Tibial nerve (tissue), 3 donors: ENCODE measurements around a stretch of chr13.

- PRO-cap, result no peak
- RAMPAGE, long total RNA, 3 experiments, result no peak in any of the 3 experiments
Observed at GRCh38 chr13:109754445-109755146, 31.8 kb downstream of the IRS2 start.

DNA sequence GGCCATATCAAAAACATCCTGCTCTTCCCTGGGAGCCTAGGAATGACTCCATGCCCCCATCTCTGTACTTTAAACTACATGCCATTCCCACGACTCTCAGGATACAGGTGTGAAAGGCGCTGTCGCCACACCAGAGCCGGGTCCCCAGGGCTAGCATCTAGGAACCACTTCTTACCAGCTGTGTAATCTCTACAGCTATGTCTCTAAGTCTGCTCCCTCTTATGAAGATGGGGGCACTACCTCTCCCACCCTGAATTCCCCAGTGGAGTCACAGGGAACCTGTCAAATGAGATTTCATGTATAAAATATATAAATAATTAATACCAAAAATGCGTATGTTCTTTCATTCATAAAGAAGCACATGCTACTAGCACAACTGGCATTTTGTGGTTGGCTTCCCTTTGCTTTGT, 22.2 kb downstream of the IRS2 start:
- PRO-cap, result no peak
- RAMPAGE, long total RNA, 3 experiments, result no peak in any of the 3 experiments

DNA sequence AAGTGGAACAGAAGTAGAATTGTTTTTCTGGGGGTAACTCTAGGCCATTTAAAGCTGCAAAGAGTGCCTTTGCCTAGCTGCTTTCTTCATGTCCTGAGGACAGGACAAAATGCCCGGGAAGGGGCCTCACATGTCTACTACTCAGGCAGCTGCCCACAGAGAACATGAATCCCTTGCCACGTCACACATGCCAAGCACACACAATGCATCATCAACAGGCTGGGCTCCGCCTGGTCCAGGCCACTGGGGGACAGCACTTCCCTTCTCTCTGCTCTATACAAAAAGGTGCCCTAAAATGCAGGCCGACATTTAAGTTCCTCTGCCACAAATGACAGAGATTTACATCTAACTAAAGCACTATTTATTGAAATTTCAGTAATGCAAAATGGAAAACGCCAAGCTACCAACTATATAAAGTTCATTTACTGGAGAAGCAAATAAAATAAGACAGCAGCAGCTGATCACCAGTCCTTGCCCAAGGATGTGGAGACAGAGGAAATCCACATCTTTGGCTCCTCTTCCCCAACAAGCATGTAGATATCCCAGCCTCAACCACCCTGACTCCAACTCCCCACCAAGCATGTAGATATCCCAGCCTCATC, 21.4 kb downstream of the IRS2 start:
- PRO-cap, result no peak
- RAMPAGE, long total RNA, 3 experiments, result no peak in any of the 3 experiments

DNA sequence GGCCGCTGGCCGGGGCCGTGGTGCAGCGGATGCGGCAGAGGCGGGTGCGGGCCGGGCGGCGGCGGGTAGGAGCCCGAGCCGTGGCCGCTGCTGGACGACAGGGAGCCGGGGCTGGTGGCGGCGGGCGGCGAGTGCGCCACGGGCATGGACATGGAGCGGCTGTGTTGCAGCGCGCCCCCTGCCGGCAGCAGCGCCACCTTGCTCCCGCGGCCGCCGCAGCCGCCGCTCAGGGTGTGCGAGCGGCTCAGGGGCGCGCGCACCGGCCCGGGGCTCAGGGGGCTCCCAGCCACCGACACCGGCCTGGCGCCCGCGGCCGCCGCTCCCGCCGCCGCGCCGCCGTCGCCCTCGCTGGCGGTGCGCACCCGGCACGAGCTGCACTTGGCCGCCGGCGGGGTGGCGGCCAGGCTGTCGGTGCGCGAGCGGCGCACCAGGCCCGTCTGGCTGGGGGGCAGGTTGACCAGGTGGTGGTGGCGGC, 1.7 kb downstream of the IRS2 start:
- PRO-cap, result bidirectional peak, plus-strand start at position 229 of the sequence, minus-strand start at position 135 of the sequence
- RAMPAGE, long total RNA, 3 experiments, result no peak in any of the 3 experiments

DNA sequence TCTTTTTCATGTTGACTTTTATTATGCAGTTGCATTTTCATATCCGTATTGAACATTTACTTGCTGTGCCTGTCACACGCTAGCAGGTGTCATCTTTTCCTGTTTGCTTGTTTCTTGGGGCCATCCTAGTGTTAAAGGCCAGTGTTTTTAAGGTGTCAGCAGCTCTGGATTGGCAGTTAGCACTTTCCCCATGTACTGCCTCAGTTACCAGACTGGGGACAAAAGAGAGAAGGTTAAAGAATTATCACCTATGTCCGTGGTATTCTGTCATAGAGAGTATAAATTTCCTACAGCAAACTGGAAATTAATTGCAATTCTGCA, 2.5 kb upstream of the IRS2 start:
- PRO-cap, result no peak
- RAMPAGE, long total RNA, 3 experiments, result no peak in any of the 3 experiments

GRCh38 chr13:109791155-109791771, 4.9 kb upstream of the IRS2 start:
- PRO-cap, result no peak
- RAMPAGE, long total RNA, 3 experiments, result no peak in any of the 3 experiments

- PRO-cap, result no peak
- RAMPAGE, long total RNA, 3 experiments, result no peak in any of the 3 experiments
Observed at GRCh38 chr13:109836488-109837075, 50.2 kb upstream of the IRS2 start.

DNA sequence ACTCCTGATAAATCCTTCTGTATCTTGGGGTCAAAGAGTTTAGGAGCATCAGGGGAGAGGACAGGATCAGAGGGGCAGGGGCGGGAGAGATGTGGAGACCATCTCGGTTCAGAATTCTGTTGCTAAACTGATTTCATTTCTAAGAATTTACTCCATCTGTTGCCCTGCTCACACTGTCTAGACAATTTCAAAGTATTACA, 88.3 kb upstream of the IRS2 start:
- PRO-cap, result no peak
- RAMPAGE, long total RNA, 3 experiments, result no peak in any of the 3 experiments

GRCh38 chr13:110136447-110137586, 170.1 kb downstream of the COL4A1 start:
- PRO-cap, result no peak
- RAMPAGE, long total RNA, 3 experiments, result no peak in any of the 3 experiments

GRCh38 chr13:110181200-110181584, 125.8 kb downstream of the COL4A1 start:
- PRO-cap, result no peak
- RAMPAGE, long total RNA, 3 experiments, result no peak in any of the 3 experiments

DNA sequence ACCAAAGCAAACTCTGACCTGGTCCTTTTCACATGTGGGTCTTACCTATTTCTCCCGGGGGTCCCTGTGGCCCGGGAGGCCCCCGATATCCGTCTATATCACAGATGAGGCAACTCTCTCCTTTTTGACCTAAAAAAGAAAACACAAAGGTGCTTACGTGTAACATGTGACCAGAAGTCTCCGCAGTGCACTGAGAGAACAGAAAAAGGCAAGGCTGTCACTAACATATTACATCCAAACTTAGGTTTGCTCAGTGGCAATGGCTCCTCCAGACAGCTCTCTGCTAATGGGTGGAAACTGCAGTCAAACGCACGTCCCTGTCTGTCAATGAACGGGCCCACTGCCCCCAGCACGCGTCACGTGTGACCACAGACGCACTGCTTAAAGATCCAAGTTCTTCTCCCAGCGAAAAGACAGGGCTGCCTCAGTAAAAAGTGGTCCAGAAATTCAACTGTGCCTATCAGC, 114.1 kb downstream of the COL4A1 start:
- PRO-cap, result no peak
- RAMPAGE, long total RNA, 3 experiments, result no peak in any of the 3 experiments

DNA sequence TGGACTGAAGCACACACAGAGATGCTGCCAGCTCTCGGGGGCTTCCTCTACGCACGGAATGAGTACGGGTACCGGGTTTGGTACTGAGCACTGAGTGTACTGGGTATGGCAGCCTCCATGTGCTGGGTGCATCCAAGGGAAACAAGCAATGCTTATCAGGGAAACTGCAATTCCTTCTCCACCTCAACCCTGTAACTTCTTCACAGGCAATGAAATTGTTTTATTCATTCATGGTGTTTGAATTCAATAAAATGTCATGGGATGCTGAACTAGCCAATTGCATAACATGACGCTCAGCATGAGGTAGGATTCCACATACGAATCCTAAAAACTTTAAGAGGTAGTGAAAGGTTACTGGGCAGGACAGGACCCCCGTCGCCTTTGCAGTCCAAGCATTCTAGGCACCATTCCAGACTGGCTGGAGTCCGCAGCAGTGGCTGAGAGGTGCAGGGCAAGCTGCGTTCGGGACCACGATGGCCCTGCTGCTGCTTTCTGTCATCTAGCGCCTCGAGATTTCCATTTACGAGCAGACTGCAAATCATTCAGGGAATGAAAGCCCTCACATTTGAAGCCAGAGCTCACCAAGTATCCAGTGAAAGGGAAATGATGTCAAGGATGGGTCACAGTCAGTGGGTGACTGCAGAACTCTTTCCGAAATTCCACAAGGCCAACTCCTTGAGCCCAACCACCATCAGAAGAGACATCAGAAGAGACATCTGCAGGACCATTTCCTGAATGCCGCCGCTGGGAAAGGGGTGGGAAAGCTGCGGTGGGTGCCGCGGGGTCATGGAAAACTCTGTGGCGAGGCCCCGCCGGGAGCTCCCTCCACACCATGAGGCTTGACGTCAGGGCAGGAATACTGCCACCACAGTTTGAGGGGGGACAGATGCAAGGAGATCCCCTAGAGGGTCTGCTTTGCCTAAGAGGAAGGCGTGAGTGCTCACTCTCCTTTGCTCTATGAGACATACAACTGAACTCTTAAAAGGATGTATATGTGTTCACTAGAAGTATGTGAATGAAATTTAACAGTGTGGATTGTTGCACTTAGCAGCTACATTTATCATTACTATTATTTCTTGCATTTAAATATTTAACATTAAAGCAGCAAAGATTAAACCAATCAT, 88.3 kb downstream of the COL4A1 start:
- PRO-cap, result no peak
- RAMPAGE, long total RNA, 3 experiments, result no peak in any of the 3 experiments

DNA sequence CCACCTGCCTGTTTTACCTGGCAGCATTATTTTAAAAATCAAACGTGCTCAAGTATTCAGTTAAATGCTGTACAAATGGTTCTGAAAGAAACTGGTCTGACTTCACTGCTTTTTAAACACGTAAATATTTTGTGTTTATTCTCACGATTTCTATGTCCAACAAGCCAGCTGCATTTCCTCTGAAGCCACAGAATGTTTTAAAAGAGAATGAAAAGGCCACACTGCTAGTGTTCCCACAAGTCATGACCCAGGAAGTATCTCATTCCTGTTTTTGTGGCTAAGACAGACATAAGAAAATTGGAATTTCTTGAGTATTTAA, 81.1 kb downstream of the COL4A1 start:
- PRO-cap, result no peak
- RAMPAGE, long total RNA, 3 experiments, result no peak in any of the 3 experiments

- PRO-cap, result no peak
- RAMPAGE, long total RNA, 3 experiments, result start-site peak on the minus strand in 1 of 3 experiments, at chr13:110250848-110250853 at its widest, 37 reads per replicate
Observed at GRCh38 chr13:110250133-110251198, 56.5 kb downstream of the COL4A1 start.

GRCh38 chr13:110281563-110282304, 25.2 kb downstream of the COL4A1 start:
- PRO-cap, result no peak
- RAMPAGE, long total RNA, 3 experiments, result start-site peak on the minus strand in 1 of 3 experiments, at chr13:110281852-110281973 at its widest, 20 reads per replicate

DNA sequence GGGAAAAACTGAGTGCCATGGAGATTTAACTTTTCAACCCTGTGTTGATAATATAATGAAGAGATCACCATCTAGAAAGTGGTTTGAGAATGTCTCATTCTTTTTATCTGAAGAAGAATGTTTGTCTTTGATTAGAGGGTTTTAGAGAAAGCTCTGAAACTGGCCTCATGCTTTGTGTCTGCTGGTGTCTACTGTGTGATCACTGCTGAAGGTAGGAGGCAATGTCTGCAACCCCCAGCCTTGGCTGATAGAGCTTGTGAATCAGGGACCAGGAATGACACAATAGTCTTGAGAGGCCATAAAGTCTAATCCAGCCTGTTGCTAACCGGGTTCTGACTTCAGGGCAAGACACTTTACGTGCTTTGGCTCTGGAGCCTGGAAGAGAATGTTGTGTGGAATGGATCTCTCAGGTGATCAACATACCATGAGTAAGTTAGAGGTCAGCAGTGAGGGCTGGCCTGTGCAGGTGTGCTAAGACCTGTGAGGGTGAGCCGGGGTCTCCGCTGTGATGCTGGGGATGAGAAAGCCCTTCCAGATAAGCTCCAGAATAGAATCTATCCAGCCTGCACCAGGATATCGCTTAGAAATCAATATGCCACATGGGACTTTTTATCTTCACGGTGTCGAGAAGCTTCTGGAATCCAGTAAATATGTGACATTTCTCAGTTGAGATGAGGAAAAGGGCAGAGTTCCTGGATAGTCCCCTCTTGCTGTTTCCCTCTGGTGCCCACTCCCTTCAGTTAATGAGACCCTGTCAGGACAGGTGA, 5.6 kb downstream of the COL4A2 start:
- PRO-cap, result no peak
- RAMPAGE, long total RNA, 3 experiments, result no peak in any of the 3 experiments

DNA sequence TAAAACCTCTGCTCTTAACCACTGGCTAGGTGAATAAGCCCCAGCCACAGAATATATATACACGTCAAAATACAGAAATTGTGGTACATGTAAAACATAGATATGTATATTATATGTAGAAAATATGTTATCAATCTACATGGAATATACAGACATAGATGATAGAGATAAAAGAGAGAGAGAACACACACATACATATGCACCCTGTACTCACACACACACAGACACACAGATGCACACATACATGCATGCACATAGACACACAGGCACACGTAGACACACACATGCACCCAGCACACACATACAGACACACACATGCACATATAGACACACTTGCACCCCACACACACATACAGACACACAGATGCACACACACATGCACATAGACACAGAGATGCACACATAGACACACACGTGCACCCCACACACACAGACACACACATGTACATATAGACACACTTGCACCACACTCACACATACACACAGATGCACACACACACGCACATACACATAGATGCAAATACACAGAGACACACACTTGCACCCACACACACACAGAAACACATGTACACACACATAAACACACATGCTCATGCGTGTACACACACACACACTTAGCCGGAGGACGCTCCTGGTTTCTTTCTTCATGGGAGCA, 9.8 kb downstream of the COL4A2 start:
- PRO-cap, result no peak
- RAMPAGE, long total RNA, 3 experiments, result start-site peak on the plus strand in 1 of 3 experiments, centred at positions 209 to 358 of the sequence, 36 to 63 reads per replicate

GRCh38 chr13:110331055-110331818, 24.2 kb downstream of the COL4A2 start:
- PRO-cap, result unidirectional peak, minus-strand start at chr13:110331605
- RAMPAGE, long total RNA, 3 experiments, result no peak in any of the 3 experiments

- PRO-cap, result no peak
- RAMPAGE, long total RNA, 3 experiments, result no peak in any of the 3 experiments
Observed at GRCh38 chr13:110340457-110340687, 33.3 kb downstream of the COL4A2 start.

GRCh38 chr13:110341045-110342219, 34.3 kb downstream of the COL4A2 start:
- PRO-cap, result bidirectional peak, plus-strand start at chr13:110341135, minus-strand start at chr13:110340912
- RAMPAGE, long total RNA, 3 experiments, result start-site peak on the plus strand in 1 of 3 experiments, at chr13:110341425-110342043 at its widest, 12 reads per replicate